M059J (cell line): ENCODE measurements around the genes FARSA and RAD23A.

DNA sequence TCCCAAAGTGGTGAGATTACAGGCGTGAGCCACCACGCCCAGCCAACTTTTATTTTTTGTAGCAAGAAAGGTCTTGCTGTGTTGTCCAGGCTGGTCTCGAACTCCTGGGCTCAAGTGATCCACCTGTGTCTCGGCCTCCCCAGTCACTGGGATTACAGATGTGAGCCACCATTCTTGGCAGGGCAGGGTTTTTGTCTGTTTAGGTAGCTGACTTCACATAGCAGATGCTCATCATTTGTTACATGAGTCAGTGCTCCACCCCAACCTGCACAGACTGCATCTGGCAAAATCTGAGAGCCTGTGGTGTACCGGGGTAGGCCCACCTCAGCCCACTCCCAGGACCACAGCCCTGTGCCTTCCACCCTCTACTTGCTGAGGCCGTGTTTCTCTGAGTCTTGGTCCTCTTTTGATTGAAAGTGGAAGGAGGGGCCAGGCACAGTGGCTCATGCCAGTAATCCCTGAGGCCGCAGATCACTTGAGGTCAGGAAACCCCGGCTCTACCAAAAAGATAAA is 4.2 kb upstream of the TNPO2 start:
- RAMPAGE, long total RNA: no peak

GRCh38 chr19:12740508-12740980 is 3.2 kb downstream of the GET3 start:
- RAMPAGE, long total RNA: no peak

DNA sequence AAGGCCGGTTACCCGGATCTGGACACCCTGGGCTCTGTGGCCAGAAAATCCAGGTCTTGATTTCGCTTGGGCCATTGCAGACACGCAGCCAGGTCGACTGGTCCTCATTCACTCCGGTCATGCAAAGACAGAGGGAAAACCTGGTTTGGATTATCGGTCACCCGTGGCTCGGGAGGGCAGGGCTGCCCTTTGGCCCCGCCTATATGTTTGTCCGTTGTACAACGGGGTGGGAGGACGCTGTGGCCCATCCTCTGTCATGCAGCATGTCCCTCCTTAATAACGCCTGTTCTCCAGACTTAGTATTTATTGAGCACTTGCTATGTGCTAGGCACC is 1.9 kb upstream of the RTBDN start:
- RAMPAGE, long total RNA: no peak

DNA sequence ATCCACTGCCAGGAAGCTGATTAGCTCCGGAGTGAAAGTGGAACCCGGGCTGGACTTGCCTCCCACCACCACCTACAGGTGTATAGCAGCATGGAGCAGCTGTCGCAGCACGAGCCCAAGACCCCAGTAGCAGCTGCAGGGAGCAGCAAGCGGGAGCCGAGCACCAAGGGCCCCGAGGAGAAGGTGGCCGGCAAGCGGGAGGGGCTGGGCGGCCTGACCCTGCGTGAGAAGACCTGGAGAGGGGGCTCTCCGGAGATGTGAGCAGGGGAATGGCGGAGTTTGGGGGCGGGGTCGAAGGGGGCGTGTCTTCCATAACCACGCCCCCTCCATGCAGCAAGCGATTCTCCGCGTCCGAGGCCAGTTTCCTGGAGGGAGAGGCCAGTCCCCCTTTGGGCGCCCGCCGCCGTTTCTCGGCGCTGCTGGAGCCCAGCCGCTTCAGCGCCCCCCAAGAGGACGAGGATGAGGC is 13.8 kb downstream of the DNASE2 start:
- RAMPAGE, long total RNA: no peak

DNA sequence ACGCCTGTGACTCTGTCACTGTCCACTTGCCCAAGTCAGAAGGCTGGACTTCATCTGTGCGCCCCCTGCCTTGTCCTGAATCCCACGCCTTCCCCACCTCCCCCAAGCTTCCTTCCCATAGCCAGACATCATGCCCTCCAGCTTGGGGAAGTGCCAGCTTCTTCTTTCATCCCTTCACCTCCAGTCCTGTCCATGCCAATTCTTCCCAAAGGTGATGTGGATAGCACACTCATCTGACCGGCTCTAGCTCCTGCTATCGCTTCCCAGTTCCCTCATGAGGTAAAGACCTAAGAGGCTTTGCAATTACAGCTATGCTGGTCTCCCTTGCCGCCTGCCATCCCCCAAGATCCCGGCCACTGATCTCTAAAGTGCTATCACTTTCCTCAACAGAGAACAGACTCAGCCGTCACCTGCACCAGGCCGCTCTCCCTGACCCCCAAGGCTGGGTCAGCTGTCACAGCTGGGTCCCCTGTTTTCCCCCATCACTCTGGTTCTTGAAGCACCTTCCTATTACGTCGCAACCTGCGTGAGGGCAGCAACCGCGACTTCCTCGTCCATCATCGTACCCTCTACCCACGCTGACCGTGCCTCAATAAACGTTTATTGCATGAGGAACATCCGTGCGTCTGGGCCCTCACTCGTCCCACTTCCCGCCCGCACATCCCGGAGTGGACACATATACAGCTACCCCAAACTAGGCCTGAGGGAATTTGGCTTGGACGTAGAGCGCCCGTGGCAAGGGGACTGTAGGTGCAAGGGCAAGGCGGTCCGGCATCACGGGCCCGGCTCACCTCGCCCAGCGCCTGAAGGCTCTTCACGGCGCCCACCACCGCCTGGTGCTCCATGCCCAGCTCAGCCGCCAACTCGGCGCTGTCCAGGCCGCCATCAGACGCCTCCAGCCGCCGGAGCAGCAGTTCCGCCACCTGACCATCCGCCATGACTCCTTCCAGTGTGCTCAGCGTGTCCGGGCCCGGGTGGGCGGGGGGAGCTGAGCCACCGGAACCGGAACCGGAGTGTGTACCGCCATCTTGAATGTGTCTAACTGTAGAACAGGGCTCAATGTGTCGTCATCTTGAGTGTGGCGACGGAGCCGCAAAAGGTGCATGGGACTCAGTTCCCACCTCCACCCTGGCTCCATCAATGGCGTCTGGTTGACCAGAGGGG is at the start of gene FARSA:
TSS of gene FARSA (minus strand) at position 953 of the 1,164 bp plus-strand sequence.
- RAMPAGE, long total RNA: start-site peak on the minus strand centred at position 957 of the sequence, 19 bp wide, 135 and 76 reads in 2 replicates

DNA sequence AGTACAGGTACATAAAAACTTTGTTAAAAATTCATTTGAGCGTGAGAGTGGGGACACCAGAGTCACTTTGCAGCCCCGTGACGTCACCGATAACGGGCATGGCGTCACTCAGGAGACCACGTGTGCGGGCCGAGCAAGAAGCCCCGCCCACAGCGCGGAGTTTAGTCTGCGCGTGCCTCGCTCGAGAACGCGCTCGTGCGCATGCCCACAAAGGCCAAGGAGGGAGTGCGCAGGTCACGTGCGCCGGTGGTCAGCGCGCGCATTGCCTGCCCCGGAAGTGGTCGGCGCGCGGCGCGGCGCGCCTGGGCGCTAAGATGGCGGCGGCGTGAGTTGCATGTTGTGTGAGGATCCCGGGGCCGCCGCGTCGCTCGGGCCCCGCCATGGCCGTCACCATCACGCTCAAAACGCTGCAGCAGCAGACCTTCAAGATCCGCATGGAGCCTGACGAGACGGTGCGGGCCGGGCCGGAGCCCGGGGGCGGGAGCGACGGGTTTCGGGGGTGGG is at the start of gene RAD23A:
TSS of gene RAD23A (plus strand) at position 294 of the 504 bp plus-strand sequence.
- RAMPAGE, long total RNA: start-site peak on the plus strand centred at position 298 of the sequence, 15 bp wide, 115 and 447 reads in 2 replicates

GRCh38 chr19:12946073-12946778 is 564 bp downstream of the RAD23A start:
- RAMPAGE, long total RNA: no peak

DNA sequence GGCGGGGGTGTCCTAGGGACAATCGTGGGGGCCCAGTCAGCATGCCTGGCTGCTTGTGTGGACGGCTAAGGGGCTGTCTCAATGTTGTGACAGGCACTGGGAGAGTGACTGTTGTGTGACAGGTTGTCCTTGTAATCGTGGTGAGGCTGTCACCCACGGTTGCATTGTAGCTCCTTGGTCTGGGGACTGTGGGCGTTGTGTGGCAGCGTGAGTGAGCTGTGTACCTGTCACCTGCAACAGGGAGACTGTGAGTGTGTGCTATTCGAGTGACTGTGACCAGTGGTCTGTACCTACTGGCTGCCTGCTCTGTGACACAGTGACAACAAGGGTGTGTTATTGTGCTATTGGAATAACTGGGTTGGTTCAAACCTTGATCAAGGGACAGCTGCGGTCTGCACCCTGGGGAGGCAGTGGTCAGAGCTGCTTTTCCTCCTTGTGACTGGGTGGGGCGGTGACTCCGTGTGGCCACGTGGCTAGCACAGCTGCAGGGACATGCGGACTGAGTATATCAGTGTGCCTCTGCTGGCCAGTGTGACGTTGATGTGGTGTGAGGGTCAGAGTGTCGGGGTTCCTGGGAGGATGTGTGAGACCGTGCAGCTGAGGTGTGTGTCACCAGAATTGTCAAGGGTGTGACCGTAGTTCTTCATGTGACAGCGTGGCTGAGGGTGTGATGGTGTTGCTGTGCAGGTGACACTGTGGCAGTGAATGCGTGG is 10.2 kb upstream of the NFIX start:
- RAMPAGE, long total RNA: no peak

GRCh38 chr19:13010743-13011303 is 15.5 kb downstream of the NFIX start:
- RAMPAGE, long total RNA: no peak

DNA sequence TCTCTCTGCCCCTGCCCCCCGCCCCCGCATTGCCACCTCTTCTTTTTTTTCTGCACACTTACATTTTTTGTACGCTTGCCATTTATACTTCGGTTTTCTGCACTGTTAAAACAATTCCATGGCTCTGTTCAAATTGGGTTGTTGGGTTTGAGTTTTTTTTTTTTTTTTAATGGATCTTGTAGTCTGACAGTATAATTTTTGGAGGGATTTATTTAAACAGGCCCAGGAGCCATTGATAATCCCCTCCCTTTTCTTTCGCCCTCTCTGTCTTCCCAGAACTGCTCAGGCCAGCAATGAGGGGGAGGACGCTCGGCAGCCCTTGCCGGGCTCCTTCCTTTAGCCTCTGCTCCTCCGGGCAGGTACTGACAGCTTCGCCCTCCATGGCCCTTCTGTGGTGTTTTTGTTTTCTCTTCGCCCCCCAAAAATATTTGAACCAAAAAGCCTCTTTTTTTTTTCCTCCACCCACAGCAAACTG is 21.3 kb downstream of the NFIX start:
- RAMPAGE, long total RNA: no peak

GRCh38 chr19:13056010-13056762 is 46.5 kb downstream of the LYL1 start:
- RAMPAGE, long total RNA: no peak

DNA sequence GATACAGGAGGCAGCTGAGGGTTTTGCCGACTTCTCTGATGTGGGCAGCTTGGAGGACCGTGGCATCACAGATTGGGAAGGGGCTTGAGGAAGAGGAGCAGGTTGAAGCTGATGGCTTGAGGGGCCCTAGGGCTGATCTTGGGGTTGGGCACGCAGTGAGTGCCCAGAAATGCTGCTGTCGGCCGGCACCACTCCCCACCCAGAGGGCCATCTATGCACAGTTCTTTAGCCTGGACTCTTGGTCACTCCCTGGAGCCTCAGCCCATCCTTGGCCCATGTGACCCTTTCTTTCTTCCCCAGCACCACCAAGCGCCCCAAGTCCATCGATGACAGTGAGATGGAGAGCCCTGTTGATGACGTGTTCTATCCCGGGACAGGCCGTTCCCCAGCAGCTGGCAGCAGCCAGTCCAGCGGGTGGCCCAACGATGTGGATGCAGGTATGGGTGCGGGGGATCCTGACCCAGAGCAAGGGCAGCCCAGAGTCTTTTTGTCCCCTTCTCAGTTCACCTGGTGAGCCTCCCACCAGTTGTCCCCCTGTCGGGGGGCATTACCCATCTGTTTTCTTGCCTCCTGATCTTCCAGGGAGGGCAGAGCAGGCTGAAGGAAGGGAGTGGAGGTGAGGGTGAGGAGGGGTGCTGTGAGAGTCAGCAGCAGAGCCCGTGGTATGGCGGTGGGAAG is 27.3 kb downstream of the LYL1 start:
- RAMPAGE, long total RNA: no peak

DNA sequence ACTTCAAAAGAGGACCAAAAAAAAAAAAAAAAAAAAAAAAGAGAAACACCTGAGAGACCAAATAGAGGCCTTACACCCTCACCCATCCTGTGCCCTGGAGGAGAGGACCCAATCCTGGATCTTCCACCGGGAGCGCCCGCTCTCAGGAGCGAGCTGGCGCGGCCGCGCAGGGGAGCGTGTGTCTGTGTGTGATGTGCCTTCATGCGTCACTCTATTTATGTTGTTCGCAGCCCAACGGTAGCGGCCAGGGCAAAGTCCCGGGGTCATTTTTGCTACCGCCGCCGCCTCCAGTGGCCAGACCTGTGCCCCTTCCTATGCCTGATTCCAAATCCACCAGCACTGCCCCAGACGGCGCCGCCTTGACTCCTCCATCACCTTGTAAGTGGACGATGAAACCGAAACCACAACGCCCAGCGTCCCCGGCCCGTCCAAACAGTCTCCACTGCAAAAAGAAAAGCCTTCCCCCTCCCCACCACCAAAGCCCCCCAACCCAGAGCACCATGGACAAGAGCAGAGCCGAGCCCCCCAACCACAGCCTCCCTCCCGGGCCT is 14.8 kb downstream of the LYL1 start:
- RAMPAGE, long total RNA: no peak

- RAMPAGE, long total RNA: no peak
Measured at GRCh38 chr19:13154718-13155450, 4.7 kb downstream of the IER2 start.

- RAMPAGE, long total RNA: no peak
Measured at GRCh38 chr19:13156834-13157437, 6.7 kb downstream of the IER2 start.

- RAMPAGE, long total RNA: no peak
Measured at GRCh38 chr19:13173789-13174096, 23.5 kb downstream of the IER2 start.

DNA sequence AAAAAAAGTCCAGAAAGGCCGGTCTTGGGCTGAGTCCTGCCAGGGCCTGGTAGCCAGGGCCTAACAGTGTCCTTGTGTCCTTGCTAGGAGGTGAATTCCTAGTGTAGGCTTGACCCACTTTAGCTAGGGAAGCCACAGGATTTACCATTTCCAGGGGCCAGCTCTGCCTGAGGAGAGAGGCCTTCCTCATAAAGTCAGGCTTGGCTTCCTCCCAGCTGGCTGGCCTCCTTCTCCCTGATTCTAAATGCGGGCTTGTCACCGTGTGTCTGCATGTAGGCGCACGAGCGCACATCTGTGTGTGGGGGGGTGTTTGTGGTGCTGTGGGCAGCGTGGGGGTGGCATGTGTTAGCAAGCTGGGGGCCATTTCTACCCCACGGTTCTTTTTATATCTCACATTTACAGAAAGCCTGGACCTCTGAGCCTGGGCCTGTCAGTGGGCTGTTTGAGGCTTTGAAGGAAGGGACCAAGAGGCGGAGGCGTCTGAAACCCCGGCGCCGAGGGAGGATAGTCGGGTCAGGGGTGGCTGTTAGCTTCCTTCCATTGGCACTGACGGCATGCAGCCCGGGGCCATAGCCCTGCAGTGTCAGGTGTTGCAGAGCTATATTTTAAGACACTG is 31.7 kb downstream of the IER2 start:
- RAMPAGE, long total RNA: no peak

- RAMPAGE, long total RNA: no peak
Measured at GRCh38 chr19:13277036-13277499, 126.9 kb downstream of the IER2 start.

GRCh38 chr19:13281601-13282500 is 131.6 kb downstream of the IER2 start:
- RAMPAGE, long total RNA: no peak

DNA sequence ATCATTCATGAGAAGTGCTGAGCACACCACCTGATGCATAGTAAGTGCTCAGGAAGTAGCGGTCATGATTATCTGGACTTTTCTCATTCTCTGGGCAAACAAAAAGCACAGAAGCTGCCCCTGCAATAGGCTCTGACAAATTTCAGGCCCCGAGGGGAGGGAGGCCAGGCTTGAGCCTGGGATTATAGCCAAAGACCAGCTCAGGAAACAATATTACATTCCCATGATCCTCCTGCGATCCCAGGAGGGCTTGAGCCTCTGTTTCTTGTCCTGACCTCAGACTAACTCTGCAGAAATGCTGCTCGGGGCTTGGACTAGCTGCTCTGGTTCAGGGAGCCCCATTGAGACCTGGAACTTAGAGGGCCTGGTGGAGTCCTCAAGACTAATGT is 107.5 kb downstream of the CACNA1A start:
- RAMPAGE, long total RNA: no peak